OCI-LY7 (cell line): ENCODE measurements around the genes NCBP3, ANKFY1 and SPNS3.

DNA sequence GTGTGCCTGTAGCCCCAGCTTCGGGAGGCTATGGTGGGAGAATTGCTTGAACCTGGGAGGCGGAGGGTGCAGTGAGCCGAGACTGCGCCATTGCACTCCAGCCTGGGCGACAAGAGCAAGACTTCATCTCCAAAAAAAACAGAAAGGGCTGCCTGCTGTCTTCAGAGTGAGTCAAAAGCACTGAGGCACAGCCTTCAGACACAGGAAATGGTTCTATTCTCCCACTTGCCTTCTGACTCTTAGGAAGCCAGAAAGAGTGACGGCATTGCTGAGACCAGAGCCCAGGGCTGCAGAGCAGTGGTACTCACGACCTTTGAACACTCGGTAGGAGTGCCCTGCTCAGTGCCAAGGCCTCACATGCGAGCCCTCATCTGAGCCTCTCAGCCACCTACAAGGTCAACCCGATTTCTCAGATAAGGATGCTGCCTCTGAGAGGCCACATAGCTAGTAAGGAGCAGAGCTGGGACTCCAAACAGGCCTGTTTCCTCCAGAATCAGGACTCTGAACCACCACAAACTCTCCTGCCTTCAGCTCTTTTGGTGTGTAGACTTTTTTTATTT lies 3.5 kb upstream of the ITGAE start:
- PRO-cap, result bidirectional peak, plus-strand start at position 250 of the sequence, minus-strand start at position 168 of the sequence
- RAMPAGE, long total RNA, result no peak

- PRO-cap, result unidirectional peak, minus-strand start at chr17:3846246
- RAMPAGE, long total RNA, result no peak
These were observed at the start of gene NCBP3 for GRCh38 chr17:3845751-3846794. Gene NCBP3 (minus strand): TSS chr17:3846246.

DNA sequence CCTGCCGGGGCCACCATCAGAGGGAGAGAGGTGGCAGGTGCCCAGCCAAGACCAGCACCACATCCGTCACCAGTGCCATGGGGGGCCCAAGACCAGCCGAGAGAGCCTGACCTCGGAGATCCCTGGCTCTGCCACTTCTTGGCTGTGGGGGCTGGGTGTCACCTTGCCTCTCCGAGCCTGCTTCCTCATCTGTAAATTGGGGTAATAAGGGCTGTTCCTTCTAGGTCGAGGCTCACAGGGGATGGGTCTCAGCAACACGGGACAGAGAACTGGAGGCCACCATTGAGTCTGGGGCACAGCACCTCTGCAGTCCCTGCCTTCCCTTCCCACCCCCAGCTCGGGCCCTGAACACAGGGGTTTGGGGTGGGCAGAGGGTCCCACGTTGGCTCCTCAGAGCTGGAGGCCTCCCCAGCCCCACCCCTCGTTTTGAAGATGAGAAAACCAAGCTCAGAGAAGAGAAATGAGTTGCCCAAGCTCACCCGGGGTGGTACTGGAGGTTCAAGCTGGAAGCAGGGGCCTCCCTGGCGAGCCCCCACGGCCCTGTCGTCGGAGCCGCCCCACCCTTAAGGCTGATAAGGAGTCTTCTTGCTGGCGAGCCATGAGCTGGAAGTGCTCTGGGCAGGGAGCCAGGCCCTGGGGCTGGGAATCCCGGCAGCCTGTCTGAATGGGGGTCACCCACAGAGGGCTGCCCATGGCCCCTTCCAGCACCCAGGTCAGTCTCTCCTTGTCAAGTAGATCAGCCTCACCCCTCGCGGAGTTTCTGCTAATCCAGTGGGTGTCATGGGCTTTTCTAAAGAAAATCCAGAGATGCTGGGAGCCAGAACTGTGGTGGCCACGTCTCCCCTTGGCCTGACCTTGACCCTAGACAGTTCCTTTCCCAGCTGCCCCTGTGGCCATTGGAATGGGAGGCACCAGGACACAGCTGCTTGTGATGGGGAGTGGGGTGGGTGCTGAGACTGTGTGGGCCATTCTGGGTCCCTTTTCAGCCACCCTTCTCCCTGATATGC lies 1.0 kb upstream of the P2RX1 start:
- PRO-cap, result no peak
- RAMPAGE, long total RNA, result no peak

- PRO-cap, result no peak
- RAMPAGE, long total RNA, result no peak
These were observed 19.1 kb downstream of the ATP2A3 start for GRCh38 chr17:3944937-3945717.

- PRO-cap, result no peak
- RAMPAGE, long total RNA, result no peak
These were observed 19.8 kb upstream of the ATP2A3 start for GRCh38 chr17:3984100-3984345.

- PRO-cap, result no peak
- RAMPAGE, long total RNA, result no peak
These were observed 41.1 kb upstream of the ATP2A3 start for GRCh38 chr17:4005333-4005727.

GRCh38 chr17:4005728-4006050 lies 41.5 kb upstream of the ATP2A3 start:
- PRO-cap, result no peak
- RAMPAGE, long total RNA, result no peak

DNA sequence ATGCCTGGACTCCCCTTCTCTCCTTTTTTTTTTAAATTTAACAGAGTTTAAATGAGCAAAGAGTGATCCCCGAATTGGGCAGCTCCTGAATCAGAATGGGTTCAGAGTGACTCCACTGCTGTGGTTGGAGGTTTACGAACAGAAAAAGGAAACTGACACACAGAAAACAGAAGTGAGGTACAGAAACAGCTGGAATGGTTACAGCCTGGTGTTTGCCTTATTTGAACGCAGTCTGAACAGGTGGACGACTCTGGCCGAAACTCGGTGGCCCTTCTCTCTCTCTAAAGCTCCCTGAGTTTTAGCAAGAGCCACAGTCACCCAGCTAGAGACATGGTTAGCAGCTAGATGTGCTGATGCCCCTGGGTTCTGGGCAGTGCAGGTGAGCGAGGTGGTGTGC lies 54.2 kb upstream of the ATP2A3 start:
- PRO-cap, result no peak
- RAMPAGE, long total RNA, result no peak

- PRO-cap, result no peak
- RAMPAGE, long total RNA, result no peak
These were observed 68.5 kb upstream of the ATP2A3 start for GRCh38 chr17:4032751-4033139.

GRCh38 chr17:4033469-4034618 lies 69.6 kb upstream of the ATP2A3 start:
- PRO-cap, result no peak
- RAMPAGE, long total RNA, result no peak

- PRO-cap, result no peak
- RAMPAGE, long total RNA, result no peak
These were observed 8.2 kb downstream of the ZZEF1 start for GRCh38 chr17:4134350-4135290.

- PRO-cap, result no peak
- RAMPAGE, long total RNA, result no peak
These were observed 33.1 kb downstream of the CYB5D2 start for GRCh38 chr17:4176017-4176634.

GRCh38 chr17:4230000-4230716 lies 33.6 kb downstream of the ANKFY1 start:
- PRO-cap, result no peak
- RAMPAGE, long total RNA, result no peak

GRCh38 chr17:4263151-4264407 lies at the start of gene ANKFY1:
Gene ANKFY1 (minus strand): TSS chr17:4263979.
- PRO-cap, result bidirectional peak, plus-strand start at chr17:4264045, minus-strand start at chr17:4263925
- RAMPAGE, long total RNA, result no peak

- PRO-cap, result no peak
- RAMPAGE, long total RNA, result no peak
These were observed 23.8 kb downstream of the UBE2G1 start for GRCh38 chr17:4342539-4343268.

DNA sequence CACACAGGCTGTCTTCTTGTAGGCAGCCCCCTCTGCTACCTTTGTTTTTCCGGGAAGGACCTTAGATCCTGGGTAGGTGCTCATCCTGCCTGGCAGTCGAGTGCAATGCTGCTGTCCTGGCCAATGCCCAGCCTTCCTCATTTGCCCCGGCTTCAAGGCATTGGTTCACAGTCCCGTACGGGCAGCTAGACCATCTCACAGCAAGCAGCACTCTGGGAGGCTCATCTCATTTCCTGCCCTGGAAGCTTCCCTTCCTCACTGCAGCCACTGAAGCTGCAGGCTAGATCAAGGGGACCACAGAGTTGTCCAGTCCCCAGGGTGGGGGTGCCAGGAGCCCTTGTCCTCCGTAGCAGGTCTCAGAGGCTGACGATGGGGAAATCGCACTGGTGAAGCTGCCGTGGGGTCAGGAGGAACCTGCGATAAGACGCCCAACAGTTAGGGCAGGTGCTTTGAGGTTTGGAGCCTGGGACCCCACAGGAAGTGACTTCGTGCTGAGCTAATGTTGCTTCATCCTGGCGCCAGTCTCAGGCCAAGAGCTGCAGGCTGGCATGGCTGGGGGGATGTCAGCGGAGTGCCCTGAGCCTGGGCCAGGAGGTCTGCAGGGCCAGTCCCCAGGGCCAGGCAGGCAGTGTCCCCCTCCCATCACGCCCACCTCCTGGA lies at the start of gene SPNS3:
SPNS3 (plus strand) TSS at position 521 of the 660 bp plus-strand sequence.
- PRO-cap, result bidirectional peak, plus-strand start at position 168 of the sequence, minus-strand start at position 107 of the sequence; bidirectional peak, plus-strand start at position 521 of the sequence, minus-strand start at position 385 of the sequence
- RAMPAGE, long total RNA, result no peak

DNA sequence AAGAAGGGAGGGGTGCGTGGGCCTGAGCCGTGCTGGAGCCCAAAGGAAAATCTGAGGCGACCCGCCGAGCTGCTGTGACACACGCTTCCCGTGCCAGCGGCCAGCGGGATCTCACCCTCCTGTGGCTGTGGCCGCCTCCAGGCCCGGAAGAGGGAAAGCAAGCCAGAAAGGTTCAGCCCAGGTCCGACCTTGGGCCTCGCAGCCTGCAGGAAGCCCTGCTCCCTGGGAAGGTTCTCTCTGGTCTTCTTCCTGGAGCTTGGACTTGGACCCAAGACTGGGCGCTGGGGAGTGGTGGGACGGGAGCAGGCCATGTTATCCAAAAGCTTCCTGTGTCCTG lies 11.3 kb downstream of the SPNS2 start:
- PRO-cap, result no peak
- RAMPAGE, long total RNA, result no peak

DNA sequence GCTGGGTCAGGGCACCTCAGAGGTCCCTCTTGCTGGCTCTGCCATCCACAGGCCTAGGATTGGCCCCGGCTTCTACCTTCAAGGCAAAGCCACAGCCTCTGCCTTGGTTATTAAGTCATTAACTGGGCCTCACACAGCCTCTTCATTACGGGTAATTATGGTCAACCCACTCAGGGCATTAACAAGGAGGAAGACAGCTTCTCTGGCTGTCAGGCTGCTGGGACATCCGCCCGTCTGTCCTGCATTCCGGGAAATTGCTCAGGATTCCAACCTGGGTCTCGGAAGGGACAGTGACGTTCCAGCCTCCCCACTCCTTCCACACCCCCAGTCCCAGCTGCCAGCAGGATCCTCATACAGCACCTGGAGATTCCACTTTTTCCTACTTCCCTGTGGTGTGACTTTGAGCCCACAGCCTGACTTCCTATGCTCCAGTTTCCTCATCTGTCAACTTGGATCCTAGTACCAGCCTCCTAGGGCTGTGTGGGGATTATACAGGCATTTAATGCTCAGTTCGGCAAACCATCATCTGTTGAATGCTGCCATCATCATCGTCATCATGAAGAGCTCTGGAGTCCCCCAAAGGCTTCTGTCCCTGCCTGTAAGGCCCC lies 13.0 kb downstream of the SPNS2 start:
- PRO-cap, result no peak
- RAMPAGE, long total RNA, result no peak

- PRO-cap, result no peak
- RAMPAGE, long total RNA, result no peak
These were observed 22.0 kb downstream of the MYBBP1A start for GRCh38 chr17:4532909-4533939.

- PRO-cap, result no peak
- RAMPAGE, long total RNA, result no peak
These were observed 10.1 kb downstream of the MYBBP1A start for GRCh38 chr17:4544596-4545906.